Tibial artery (tissue), 1 donor: ENCODE measurements around a stretch of chr21.

GRCh38 chr21:44704562-44705092 lies 6.7 kb downstream of the TSPEAR start:
- PRO-cap = no peak

GRCh38 chr21:44860953-44861595 lies 12.4 kb downstream of the PTTG1IP start:
- PRO-cap = no peak

DNA sequence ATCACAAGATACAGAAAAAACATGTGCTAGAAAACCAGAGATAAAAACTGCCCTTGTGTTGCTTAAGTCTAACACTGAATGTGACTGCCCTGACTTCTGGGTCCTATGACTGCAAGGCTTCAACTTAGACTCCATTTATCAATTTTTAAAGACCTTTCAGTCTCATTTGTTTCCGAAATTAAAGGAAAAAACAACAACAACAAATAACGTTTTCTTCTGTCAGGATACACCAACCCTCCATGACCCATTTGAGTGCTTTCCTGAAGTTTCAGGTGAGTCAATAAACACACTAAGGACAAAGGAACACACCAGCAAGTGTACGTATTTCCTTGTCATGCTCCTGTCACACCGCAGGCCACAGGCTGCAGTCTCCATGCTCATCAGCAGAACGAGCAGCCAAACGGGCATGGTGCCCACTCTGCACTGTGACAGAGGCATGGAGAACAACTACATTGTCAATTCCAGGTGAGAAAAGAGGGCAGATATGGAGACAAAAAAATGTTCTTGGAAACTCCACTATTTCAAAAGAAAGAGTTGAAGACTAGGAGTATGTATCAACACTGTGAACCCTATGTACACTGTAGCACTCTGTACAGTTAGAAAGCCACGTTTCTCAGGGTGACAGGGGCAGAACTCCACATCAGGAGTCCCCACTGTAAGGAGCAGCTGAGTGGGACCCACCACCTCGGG lies 2.7 kb downstream of the PTTG1IP start:
- PRO-cap = no peak

DNA sequence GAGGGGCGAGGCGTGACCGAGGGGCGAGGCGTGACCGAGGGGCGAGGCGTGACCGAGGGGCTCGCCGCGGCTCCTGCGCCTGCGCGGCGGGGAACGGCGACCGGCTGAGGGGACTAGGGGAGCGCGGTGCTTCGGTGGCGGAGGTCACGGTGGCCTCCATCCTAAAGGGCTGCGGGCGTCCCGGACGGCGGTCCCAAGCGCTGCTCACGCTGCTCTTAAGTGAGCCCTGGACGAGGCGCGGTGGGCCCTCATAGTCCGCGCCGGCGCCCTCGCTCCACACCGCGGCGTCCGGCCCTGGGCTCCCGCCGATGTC lies 421 bp upstream of the PTTG1IP start:
- PRO-cap = bidirectional peak, plus-strand start at position 89 of the sequence, minus-strand start outside the sequence

DNA sequence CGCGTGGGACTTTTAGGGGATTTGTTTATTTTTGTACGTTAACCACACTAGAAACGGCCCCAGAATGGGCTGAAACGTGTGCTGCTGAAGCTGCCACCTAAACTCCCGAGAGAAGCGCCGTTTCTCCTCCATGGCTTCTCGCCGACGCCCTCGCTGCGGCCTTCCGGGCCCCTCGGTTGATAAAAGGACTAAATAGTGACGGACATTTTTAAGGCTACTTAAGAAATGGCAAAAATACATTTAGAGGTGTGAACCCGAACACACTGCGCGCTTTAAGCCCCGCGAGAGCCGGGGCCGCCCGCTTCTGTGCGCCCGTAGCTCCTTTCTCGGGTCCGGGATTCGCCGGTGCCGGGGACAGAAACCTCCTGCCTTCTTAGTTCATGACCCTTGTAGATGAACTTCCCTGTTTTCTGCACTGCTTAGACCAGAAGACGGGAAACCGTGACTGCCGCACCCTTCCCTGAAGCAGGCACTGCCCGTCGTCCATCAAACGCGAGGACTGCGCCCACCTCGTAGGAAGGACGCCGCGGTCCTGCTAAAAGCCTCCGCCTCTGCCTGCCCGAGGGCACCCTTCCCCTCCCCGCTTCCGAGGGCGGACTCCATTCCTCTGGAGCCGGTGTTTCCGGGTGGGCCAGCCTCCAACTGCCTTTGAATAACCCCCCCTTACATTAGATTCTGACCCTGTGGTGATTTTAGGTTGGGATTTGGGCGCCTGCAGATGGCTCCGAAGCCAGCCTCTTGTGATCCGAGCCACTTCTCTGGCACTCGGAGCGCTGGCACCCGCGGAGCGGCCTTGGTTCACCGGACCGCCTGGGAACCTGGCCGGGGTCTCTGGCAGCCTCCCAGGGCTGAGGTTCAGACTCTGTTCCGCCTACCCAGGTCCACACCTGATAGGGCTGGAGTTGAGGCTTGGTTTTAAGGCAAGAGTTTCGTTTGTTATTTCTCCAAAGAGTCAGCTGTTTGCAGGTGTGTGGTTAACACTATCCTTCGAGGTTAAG lies 1.1 kb upstream of the PTTG1IP start:
- PRO-cap = no peak

DNA sequence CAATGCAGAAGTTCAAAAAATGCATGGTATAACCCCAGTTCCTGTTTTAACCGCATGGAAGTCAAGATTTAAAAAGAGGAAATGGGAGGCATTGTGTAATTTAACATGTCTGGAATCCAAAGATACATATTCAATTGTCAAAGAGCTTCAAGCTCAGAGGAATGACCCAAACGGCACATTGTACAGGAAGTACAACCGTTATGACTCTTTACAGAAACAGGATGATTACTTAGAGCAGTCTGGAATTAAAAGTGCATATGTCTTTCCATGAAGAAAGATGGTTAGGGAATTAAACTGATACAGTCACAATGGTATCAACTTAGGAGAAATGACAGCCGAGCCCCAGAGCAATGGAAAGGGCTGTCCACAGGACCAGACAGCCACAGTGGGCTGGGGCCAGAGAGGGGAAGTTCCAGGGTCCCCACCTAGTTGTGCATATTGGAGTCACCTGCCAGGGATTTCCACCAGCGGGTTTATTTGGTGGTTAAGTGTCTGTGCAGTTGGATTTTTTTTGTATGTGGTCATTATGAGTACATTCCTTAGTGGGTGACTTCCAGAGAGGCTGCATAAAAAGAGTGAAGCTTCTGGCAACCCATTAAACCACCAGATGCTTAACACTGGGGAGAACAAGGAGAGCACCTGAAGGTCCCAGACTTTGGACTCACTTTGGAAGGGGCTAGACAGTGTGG lies 7.6 kb upstream of the PTTG1IP start:
- PRO-cap = no peak

GRCh38 chr21:44891591-44892526 lies 18.4 kb upstream of the PTTG1IP start:
- PRO-cap = no peak

GRCh38 chr21:44901386-44901698 lies 19.4 kb downstream of the ITGB2 start:
- PRO-cap = no peak

- PRO-cap = no peak
These were observed 12.3 kb downstream of the ITGB2 start for GRCh38 chr21:44908392-44908899.

DNA sequence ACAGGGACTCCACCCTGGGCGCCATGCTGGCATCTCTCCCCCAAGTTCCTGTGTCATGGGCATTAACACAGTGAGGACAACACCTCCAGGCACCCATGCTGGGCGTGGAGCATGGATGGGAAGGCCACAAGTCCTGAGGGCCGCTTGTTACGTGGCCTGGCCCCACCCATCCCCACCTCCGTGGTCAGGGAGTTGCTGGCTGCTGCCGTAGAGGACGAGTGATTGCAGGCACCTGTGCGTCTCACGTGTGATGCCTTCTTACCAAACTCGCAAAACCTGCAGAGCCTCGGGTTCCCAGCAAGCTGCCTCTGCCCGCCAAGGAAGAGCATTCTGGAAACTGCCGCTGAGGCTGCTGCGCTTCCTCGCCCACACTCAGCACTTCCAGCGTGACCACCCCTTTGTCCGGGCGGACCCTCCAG lies 60.3 kb downstream of the SLX9 start:
- PRO-cap = no peak

GRCh38 chr21:45034145-45034669 lies 40.2 kb upstream of the ADARB1 start:
- PRO-cap = bidirectional peak, plus-strand start at chr21:45034471, minus-strand start at chr21:45034306

- PRO-cap = no peak
These were observed 55.0 kb downstream of the ADARB1 start for GRCh38 chr21:45129363-45129802.

DNA sequence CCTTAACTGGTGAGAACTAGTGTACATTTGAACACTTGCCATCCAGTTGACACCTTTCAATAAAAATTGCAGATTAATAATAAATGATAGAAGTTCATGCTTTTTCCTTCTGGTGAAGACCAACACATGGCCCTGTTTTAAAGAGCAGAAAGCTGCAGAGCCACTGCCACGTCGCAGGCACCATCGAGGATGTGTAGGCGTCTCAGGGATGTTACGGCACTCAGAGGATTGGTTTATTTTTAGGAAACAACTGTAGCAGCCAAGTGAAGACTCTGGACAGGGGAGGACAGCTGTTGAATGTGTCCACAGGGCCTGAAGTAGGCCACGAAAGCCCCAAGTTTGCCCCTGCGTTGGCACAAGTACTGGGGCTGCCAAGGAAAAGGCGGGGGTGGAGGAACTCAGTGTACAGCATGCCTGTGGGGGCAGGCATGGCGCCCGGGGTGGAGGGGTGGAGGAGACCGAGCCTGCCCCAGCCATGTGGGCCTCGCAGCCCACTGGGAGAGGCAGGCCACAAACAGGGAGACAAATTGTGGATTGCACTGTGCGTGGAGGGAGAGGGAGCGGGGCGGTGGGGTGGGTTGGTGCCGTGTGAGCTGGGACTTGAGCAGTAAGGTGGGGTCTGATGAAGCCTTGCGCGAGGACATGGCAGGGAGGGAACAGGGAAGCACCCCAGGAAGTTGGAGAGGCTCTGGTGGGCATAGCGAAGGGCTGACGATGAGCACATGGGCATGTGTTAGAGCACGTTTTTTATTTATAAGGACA lies 89.8 kb downstream of the ADARB1 start:
- PRO-cap = no peak

- PRO-cap = no peak
These were observed 37.9 kb downstream of the POFUT2 start for GRCh38 chr21:45249745-45250163.

- PRO-cap = no peak
These were observed 36.3 kb downstream of the POFUT2 start for GRCh38 chr21:45251408-45251739.

- PRO-cap = no peak
These were observed 32.8 kb upstream of the POFUT2 start for GRCh38 chr21:45320357-45321087.

GRCh38 chr21:45347673-45348327 lies 57.2 kb upstream of the COL18A1 start:
- PRO-cap = bidirectional peak, plus-strand start at chr21:45348188, minus-strand start at chr21:45348126

GRCh38 chr21:45370735-45371054 lies 34.3 kb upstream of the COL18A1 start:
- PRO-cap = no peak

- PRO-cap = bidirectional peak, plus-strand start at chr21:45404193, minus-strand start at chr21:45404055; unidirectional peak, plus-strand start at chr21:45404399
These were observed 976 bp upstream of the COL18A1 start for GRCh38 chr21:45403830-45404548.

DNA sequence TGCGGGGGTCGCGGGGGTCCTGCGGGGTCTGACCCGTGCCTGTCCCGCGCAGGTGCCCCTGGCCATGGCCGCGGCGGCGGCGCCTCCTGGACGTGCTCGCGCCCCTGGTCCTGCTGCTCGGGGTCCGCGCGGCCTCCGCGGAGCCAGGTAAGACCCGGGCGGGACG lies 245 bp downstream of the COL18A1 start:
- PRO-cap = no peak